ENCODE data around the gene B3GNT6.

GRCh38 chr11:75372577-75372780 lies 21.0 kb upstream of the ARRB1 start:
- PRO-cap, 2 experiments = no peak in any of the 2 experiments
- RAMPAGE, long total RNA, 5 experiments = no peak in any of the 5 experiments

DNA sequence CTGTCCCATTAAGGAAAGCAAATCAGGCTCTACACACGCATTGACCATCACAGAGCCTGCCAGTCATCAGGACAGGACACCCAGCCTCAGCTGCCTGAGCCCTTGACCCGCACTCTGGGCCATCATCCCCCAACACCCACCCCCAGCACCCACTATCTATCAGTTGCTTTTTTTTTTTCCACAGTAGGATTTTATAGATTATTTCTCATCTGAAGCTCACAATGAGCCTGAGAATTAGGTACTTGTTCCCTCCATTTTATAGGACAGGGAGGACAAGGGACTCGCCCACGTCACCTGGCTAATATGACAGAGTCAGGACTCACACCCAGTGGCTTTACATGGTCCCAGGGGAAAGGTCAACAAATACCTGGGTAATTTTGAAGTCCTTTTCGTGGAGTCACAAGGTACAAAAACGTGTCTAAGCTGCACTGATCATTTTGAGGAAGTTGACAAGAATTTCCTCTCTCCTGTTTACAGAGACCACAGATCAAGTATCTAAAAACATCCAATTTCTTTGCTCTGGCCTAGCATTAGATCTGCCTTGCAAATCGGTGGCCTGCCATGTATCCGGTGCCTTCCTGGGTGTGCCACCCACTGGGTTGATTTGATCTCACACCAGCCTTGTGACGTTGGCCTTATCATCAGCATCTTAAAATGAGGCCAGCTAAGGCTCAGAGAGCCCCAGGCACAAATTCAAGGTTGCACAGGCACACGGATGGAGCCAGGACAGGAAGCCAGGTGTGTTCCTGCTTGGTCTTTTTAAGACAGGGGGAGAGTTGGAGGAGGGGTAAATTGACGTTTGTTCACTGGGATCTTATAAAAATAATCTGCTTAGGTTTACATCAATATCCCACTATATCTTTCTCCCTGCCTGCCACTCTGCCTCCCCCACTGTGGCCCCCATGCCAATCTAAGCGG lies 17.7 kb downstream of the GDPD5 start:
- PRO-cap, 2 experiments = no peak in any of the 2 experiments
- RAMPAGE, long total RNA, 5 experiments = no peak in any of the 5 experiments

DNA sequence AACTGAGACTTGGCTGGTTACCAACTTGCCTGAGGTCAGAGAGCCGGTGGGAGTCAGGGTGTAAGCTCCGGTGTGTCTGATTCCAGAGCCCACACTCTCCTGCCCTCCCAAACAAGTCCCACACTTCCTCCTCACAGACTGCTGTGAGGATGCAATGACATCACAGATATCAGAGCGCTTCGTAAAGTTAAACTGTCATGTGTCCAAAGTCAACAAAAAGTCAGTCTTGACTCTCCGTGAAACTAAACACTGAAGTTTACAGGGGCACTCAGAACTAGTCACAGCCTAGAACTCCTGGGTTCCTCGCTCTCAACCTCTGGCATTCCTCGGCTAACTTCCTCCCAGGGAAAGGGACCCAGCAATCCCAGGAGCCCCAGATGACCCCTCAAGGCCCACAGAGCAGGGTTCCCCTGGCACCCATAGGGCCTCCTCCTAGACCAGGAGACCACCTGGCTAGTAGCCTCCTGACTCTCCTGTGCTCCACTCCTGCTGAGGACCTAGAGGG lies 12.3 kb downstream of the GDPD5 start:
- PRO-cap, 2 experiments = no peak in any of the 2 experiments
- RAMPAGE, long total RNA, 5 experiments = no peak in any of the 5 experiments

- PRO-cap, 2 experiments = peak in 1 of 2 experiments; most common plus-strand start chr11:75576693 (in 1); most common minus-strand start chr11:75576593 (in 1)
- RAMPAGE, long total RNA, 5 experiments = no peak in any of the 5 experiments
Measured at GRCh38 chr11:75576376-75577057, 14.5 kb downstream of the SERPINH1 start.

- PRO-cap, 2 experiments = no peak in any of the 2 experiments
- RAMPAGE, long total RNA, 5 experiments = no peak in any of the 5 experiments
Measured at GRCh38 chr11:75604289-75604890, 42.3 kb downstream of the SERPINH1 start.

GRCh38 chr11:75812894-75813531 lies 2.0 kb upstream of the UVRAG start:
- PRO-cap, 2 experiments = no peak in any of the 2 experiments
- RAMPAGE, long total RNA, 5 experiments = no peak in any of the 5 experiments

GRCh38 chr11:75822290-75822902 lies 7.4 kb downstream of the UVRAG start:
- PRO-cap, 2 experiments = no peak in any of the 2 experiments
- RAMPAGE, long total RNA, 5 experiments = no peak in any of the 5 experiments

DNA sequence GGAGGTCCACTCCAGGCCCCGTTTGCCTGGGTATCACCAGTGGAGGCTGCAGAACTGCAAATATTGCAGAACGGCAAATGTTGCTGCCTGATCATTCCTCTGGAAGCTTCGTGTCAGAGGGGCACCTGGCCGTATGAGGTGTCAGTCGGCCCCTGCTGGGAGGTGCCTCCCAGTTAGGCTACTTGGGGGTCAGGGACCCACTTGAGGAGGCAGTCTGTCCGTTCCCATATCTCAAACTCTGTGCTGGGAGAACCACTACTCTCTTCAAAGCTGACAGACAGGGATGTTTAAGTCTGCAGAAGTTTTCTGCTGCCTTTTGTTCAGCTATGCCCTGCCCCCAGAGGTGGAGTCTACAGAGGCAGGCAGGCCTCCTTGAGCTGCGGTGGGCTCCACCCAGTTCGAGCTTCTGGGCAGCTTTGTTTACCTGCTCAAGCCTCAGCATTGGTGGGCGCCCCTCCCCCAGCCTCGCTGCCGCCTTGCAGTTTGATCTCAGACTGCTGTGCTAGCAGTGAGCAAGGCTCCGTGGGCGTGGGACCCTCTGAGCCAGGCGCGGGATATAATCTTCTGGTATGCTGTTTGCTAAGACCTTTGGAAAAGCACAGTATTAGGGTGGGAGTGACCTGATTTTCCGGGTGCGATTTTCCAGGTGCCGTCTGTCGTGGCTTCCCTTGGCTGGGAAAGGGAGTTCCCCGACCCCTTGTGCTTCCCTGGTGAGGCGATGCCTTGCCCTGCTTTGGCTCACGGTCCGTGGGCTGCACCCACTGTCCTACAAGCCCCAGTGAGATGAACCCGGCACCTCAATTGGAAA lies 164.3 kb downstream of the UVRAG start:
- PRO-cap, 2 experiments = no peak in any of the 2 experiments
- RAMPAGE, long total RNA, 5 experiments = no peak in any of the 5 experiments

- PRO-cap, 2 experiments = no peak in any of the 2 experiments
- RAMPAGE, long total RNA, 5 experiments = no peak in any of the 5 experiments
Measured at GRCh38 chr11:76185996-76186481, 20.3 kb downstream of the WNT11 start.

GRCh38 chr11:76578358-76579336 lies 91.9 kb downstream of the LRRC32 start:
- PRO-cap, 2 experiments = peak in 1 of 2 experiments; most common plus-strand start chr11:76578920 (in 1); most common minus-strand start chr11:76578756 (in 1)
- RAMPAGE, long total RNA, 5 experiments = no peak in any of the 5 experiments

GRCh38 chr11:76592428-76592969 lies 78.0 kb downstream of the LRRC32 start:
- PRO-cap, 2 experiments = no peak in any of the 2 experiments
- RAMPAGE, long total RNA, 5 experiments = no peak in any of the 5 experiments

- PRO-cap, 2 experiments = peak in 2 of 2 experiments; most common plus-strand start chr11:76629768 (in 1); most common minus-strand start chr11:76629538 (in 1)
- RAMPAGE, long total RNA, 5 experiments = no peak in any of the 5 experiments
Measured at GRCh38 chr11:76629445-76629969, 41.0 kb downstream of the LRRC32 start.

GRCh38 chr11:76669734-76670520 lies 620 bp downstream of the LRRC32 start:
- PRO-cap, 2 experiments = peak in 2 of 2 experiments; most common plus-strand start chr11:76670007 (in 1); most common minus-strand start chr11:76669907 (in 1)
- RAMPAGE, long total RNA, 5 experiments = start-site peak on the minus strand in 1 of 5 experiments, at chr11:76669908-76669981 at its widest, 19 reads per replicate

DNA sequence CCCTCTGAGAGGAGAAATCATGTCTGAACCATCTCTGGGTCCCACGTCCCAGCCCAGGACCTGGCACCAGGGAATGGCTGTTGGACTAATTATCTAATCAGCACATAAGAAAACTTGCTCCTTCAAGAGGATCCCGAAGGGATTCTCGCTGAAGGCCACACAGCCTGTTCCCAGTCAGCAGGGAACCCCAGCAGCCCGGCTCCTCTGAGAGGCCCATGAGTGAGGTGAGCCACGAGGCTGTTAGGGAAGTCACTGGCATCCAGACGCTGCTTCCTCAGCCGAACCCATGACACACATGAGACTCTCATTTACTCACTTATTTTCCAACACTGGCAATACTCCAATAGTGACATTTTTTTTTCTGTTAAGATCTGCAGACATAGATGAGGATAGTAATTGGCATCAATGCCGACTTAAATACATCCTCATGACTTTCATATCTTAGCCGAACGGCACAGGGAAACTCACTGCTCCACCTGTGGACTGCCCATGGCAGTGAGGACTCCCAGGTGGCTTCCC lies 38.4 kb upstream of the TSKU start:
- PRO-cap, 2 experiments = peak in 1 of 2 experiments; most common minus-strand start position 206 of the sequence (in 1)
- RAMPAGE, long total RNA, 5 experiments = no peak in any of the 5 experiments

DNA sequence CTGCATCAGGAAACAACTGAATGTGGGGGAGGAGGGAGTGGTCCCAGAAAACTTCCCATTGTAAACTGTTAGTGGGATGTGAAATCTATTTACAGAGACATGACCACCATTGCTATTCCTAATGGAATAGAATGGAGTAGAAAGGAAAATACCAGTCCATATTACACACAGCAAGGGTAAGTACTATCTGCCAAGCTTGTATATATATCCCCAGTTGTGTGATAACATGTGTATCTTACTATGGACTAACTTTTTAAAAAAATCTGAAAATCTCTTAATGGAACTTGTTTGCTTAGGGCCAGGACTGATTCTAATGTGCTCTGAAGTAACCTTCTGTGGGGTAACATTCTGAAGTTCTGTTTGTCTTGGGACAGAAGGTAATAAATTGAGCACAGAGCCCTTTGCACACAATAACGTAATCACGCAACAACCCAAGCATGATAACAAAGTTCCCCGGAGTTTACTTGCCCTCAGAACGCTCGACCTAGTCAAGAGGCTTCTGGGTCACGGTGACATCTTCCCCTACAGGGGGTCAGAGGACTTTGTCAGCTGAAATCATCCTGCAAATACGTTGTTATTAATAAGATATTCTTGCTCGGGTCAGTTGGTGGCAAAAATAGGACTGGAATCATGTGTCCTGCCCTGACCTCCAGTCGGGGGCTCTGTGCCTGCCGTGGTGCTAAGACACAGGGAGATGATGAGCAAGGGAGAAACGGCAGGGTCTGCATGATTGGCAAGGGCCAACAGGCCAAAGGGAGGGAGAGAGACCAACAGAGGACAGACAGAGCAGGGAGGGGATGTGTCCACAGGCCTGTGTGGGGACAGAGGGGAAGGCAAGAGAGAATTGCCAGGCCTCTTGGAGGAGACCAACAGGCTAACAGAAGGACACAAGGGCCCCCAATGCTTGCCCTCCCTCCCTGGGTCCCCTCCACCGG lies 10.6 kb upstream of the TSKU start:
- PRO-cap, 2 experiments = no peak in any of the 2 experiments
- RAMPAGE, long total RNA, 5 experiments = no peak in any of the 5 experiments

GRCh38 chr11:76773888-76774483 lies 9.2 kb upstream of the TSKU start:
- PRO-cap, 2 experiments = peak in 1 of 2 experiments; most common plus-strand start chr11:76774283 (in 1); most common minus-strand start chr11:76774133 (in 1)
- RAMPAGE, long total RNA, 5 experiments = no peak in any of the 5 experiments

- PRO-cap, 2 experiments = no peak in any of the 2 experiments
- RAMPAGE, long total RNA, 5 experiments = start-site peak on the plus strand in 1 of 5 experiments, at chr11:76885904-76886257 at its widest, 6 reads per replicate
Measured at GRCh38 chr11:76885796-76886467, 25.2 kb downstream of the ACER3 start.

GRCh38 chr11:77027243-77027675 lies 6.9 kb upstream of the B3GNT6 start:
- PRO-cap, 2 experiments = no peak in any of the 2 experiments
- RAMPAGE, long total RNA, 5 experiments = no peak in any of the 5 experiments

- PRO-cap, 2 experiments = no peak in any of the 2 experiments
- RAMPAGE, long total RNA, 5 experiments = no peak in any of the 5 experiments
Measured at GRCh38 chr11:77034130-77034535, at the start of gene B3GNT6. B3GNT6 (plus strand) TSS chr11:77034398.

DNA sequence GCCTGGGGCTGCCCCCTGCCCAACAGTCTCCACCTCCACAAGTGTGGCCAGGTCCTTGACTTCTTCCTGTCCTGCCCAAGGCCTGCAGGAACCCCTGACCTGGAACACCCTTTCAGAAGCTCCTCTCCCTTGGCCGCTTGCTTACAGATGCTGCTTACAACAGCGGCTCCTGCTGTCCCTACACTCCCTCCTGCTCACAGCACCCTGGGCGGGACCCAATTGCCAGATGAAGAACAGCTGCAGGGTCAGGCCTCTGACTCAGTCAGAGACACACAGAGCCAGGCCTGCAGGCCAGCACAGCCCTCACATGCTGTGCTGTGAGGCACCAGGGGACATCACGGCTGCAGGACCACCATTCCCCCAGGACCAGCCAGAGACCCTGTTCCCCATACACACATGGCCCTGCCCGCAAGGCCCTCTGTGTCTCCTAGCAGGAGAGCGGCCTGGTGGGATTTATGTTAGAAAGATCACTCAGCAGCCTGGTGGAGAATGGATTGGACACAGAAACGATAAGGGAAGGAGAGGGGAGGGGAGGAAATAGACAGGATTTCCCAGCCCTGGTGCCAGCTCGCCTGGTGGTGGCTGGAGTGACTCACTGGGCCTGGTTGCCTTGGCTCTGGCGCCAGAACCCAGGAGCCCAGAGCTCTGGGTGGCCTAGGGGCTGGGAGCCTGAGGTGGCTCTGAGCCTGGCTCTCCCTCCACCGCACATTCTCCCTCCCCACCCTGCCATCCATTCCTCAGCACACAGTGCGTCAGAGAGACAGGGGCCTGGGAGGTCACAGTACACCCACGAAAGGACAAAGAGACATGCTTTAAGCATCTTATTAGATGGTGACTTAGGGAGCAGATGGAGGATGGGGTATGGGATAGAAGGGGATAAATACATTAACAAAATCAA lies 6.7 kb downstream of the CAPN5 start:
- PRO-cap, 2 experiments = peak in 1 of 2 experiments; most common plus-strand start position 261 of the sequence (in 1); most common minus-strand start position 137 of the sequence (in 1)
- RAMPAGE, long total RNA, 5 experiments = no peak in any of the 5 experiments

All from thyroid gland (tissue), 7 donors.